Measurements from ENCODE around the genes ANKRD44, MARS2 and PLCL1.

- RRBS, result no CpG with 5 or more reads among the region's 10 CpGs
Observed at GRCh38 chr2:196262923-196263921, 91.8 kb upstream of the STK17B start.

DNA sequence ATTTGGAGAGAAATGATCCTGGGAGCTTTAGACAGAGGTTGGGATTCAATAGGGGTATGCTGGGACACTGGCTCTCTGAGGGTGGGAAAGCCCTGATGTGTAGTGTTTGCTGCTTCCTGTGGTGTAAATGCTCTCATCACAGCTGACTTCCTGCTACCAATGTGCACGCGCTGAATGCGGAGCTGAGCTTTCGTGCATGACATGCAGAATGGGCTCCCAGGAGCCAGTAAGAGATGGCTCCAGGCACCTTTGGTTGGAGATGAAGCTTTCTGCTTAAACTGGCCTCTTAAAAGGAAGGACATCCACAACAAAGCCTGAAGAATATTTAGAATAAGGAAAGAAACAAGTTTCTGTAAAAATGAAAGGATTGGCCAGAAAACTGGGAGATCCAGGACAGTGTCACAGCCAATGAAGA, 177.9 kb downstream of the HECW2 start:
- RRBS, result no CpG with 5 or more reads among the region's 4 CpGs

DNA sequence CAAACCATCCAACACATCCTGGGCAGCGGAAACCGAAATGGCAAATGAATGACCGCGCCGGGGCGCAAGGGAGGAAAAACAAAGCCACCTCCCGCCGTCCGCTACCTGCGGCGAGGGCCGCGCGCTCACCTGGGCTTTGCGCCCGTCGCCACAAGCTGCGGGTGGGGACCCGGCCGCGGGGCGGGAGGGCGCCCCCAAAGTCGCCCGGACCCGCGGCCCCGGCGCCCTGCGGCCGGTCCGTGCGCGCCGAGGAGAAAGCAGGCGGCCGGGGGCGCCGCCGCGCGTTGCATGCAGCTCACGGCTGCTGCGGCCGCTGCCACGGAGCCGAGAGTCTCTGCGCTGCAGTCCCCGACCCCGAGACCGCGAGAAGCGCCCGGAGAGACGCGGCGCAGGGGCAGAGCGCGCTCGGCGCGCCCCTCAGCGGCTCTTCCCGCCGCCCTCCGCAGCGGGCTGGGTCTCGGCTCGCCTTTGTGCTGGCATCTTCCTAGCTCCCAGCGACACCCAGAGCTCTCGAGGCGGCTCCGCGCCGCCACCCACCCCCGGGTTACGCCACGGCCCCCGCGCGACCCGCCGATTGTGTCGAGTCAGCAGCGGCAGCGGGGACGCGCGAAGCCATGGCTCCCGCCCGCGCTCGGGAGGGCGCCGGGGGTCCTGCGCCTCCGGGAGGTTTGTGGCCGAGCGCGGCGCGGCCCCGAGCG, 562 bp downstream of the HECW2 start:
- RRBS, result 2% methylated on average over 15 of the region's 104 CpGs

GRCh38 chr2:196926909-196927780, 638 bp upstream of the PGAP1 start:
- RRBS, result no CpG with 5 or more reads among the region's 38 CpGs

DNA sequence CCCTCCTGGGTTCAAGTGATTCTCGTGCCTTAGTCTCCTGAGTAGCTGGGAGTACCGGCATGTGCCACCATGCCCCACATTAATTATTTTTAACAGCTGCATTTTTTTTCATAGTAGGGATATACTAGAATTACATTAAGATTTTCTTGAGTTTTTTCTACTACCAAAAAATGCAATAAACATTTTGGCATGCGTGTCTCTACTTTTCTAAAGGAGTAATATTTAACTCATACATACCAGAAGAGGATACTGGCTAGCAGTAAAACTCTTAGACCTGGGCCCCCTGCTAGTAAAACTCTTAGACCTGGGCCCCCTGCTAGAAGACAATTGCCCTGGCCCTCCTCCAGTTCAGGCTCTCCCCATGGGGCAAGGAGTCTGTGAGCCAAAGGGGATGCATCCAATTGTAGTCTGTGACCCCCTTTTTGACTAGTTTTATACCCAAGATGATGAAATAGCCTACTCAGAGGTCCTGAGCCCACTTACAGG, 45.0 kb upstream of the PGAP1 start:
- RRBS, result no CpG with 5 or more reads among the region's 3 CpGs

- RRBS, result no CpG with 5 or more reads among the region's 7 CpGs
Observed at GRCh38 chr2:196987606-196988516, 61.4 kb upstream of the PGAP1 start.

GRCh38 chr2:197158516-197159268, 151.9 kb downstream of the ANKRD44 start:
- RRBS, result no CpG with 5 or more reads among the region's 6 CpGs

GRCh38 chr2:197205457-197206445, 104.8 kb downstream of the ANKRD44 start:
- RRBS, result no CpG with 5 or more reads among the region's 11 CpGs

GRCh38 chr2:197211857-197212217, 98.7 kb downstream of the ANKRD44 start:
- RRBS, result no CpG with 5 or more reads among the region's 4 CpGs

- RRBS, result under 1% methylated on average over 25 of the region's 86 CpGs
Observed at GRCh38 chr2:197309610-197310545, 702 bp downstream of the ANKRD44 start.

DNA sequence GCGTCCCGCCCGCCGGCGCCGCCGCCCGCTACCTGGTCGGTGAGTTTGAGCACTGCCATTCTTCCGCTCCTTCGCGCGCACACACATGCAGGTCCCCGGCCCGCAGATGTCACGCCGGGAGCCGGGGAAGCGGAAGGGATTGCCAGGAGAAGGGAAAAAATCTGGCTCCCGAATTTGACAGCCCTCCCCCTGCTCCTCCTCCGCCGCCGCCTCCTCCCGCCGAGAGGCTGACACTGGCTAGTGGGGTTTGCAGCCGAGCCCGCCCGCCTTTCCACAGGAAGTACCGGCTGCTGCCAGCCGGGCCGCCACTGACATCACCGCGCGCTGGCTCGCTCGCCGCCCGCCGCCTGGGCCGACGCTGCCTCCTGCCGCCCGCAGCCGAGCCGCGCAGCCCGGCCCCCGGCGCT, at the start of gene ANKRD44:
TSS of gene ANKRD44 (minus strand) at position 235 of the 407 bp plus-strand sequence.
- RRBS, result under 1% methylated on average over 14 of the region's 49 CpGs

- RRBS, result no CpG with 5 or more reads among the region's 3 CpGs
Observed at GRCh38 chr2:197323263-197323844, 12.8 kb upstream of the ANKRD44 start.

DNA sequence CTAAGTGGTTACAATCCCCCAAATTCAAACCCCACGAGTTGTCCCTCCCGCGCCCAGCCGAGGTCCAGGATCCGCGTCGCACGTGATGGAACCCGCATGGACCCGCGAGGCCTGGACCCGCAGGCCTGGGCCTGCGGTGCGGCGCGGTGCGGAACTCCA, 237 bp downstream of the HSPD1 start:
- RRBS, result no CpG with 5 or more reads among the region's 17 CpGs

GRCh38 chr2:197647917-197648560, 27.3 kb downstream of the RFTN2 start:
- RRBS, result no CpG with 5 or more reads among the region's 3 CpGs

DNA sequence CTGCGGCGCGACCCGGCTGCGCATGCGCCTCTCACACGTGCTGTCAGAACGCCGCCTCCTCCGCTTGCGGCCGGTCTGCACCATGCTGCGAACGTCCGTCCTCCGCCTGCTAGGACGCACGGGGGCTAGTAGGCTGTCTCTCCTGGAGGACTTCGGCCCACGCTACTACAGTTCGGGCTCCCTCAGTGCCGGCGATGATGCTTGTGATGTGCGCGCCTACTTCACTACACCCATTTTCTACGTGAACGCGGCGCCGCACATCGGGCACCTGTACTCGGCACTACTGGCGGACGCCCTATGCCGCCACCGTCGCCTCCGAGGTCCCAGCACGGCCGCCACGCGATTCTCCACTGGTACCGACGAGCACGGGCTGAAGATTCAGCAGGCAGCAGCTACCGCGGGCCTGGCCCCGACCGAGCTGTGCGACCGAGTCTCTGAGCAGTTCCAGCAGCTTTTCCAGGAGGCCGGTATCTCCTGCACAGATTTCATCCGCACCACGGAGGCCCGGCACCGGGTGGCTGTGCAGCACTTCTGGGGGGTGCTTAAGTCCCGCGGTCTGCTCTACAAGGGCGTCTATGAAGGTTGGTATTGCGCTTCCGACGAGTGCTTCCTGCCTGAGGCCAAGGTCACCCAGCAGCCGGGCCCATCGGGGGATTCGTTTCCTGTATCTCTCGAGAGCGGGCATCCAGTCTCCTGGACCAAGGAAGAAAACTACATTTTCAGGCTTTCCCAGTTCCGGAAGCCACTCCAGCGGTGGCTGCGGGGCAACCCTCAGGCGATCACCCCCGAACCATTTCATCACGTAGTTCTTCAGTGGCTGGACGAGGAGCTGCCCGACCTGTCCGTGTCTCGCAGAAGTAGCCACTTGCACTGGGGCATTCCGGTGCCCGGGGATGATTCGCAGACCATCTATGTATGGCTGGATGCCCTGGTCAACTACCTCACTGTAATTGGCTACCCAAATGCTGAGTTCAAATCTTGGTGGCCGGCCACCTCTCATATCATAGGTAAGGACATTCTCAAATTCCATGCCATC, at the start of gene MARS2:
TSS of gene MARS2 (plus strand) at position 46 of the 1,036 bp plus-strand sequence.
- RRBS, result 2% methylated on average over 10 of the region's 81 CpGs

- RRBS, result 1% methylated on average over 17 of the region's 91 CpGs
Observed at GRCh38 chr2:197804547-197805277, at the start of gene PLCL1. PLCL1 (plus strand) TSS chr2:197804593.

DNA sequence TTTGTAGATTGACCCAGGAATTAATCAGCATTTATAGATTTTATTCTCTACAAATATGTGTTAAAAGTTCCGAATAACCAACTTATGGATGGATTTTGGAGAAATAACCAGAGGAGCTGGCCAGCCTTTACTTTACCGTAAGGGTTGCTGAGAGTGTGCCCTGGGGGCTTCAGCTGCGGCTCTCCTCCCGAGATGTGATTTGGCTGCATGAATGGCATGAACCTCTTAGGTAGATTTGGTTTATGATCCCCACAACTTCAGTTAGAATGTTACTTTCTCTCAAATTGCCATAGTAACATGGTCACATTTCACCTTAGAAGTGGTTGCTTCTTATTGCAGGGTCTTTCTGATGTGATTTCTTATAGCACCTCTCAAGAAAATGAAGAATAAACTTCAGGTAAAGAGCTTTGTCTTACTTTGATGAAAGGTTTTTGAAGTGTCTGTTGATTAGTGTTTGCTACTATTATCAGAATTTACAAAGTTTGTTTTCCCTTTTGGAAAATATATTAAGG, 5.6 kb downstream of the PLCL1 start:
- RRBS, result no CpG with 5 or more reads among the region's 4 CpGs

- RRBS, result no CpG with 5 or more reads among the region's 4 CpGs
Observed at GRCh38 chr2:197909263-197909787, 104.9 kb downstream of the PLCL1 start.

DNA sequence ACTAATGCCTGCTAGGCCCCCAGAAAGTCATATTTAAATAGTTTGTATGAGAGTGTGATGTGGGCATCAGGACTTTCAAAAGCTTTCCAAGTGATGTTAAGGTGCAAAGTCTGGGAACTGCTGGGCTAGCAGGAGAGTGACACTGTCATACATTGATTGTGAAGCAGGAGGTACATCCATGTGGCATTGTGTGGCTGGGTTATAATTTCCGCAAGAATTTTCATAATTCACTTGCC, 508.7 kb downstream of the PLCL1 start:
- RRBS, result no CpG with 5 or more reads among the region's 1 CpG

- RRBS, result no CpG with 5 or more reads among the region's 6 CpGs
Observed at GRCh38 chr2:198775672-198776390, 681.9 kb downstream of the SATB2 start.